Cardiac ventricle fibroblast (primary cell): ENCODE data around the genes ALDH3A1 and NATD1.

DNA sequence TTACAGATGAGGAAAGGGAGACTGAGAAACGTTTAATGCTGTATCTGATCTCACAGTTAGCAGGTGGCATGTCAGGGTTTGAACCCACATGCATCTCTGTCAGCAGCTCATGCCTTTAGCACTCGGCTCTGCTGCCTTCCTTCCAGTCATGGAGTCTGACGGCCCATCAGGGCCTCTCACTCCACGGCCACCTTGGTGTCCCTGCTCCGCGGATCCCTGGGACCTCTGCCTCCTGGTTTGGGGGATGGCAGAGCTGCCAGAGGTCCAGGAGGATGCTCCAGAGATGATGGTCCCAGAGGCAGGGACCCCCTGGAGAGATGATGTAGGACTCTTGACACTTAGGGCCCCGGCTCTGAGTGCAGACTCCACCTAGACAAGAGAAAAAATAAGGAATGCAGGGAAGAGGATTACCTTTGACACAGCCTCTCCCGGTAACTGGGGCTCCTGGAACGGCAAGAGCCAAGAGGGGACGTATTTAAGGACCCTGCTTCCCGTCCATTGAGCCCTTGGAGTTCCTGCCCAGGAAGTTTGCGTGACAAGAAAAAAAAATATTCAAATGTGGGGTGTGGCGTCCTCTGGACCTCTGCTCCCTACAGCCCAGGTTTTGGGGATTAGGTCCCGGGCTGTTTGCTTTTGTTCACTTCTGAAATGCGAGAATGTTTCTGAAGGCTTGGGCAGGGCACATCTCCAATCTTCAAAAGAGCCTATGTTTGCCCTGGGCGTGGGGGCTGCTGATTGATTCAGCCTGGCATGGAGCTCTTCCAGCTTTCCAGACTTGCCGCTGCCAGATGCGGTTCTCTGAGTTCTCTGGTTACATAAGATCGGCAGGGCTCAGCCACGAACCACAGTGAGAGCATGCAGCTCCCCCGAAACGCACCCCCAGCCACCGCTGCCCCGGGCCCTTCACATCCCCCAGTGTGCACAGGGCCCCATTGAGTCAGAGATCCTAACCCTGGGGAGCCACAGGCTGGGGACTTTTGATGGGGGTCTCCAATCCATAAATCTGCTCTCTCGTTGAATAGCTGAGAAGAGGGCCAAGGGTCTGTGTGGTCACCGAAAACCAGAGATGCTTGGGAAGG is at the start of gene ALDH3A1:
Gene ALDH3A1 (minus strand): TSS at position 451 of the 1,079 bp plus-strand sequence.
- RAMPAGE, long total RNA = no peak

GRCh38 chr17:19772036-19772564 is 24.0 kb upstream of the ALDH3A1 start:
- RAMPAGE, long total RNA = no peak

DNA sequence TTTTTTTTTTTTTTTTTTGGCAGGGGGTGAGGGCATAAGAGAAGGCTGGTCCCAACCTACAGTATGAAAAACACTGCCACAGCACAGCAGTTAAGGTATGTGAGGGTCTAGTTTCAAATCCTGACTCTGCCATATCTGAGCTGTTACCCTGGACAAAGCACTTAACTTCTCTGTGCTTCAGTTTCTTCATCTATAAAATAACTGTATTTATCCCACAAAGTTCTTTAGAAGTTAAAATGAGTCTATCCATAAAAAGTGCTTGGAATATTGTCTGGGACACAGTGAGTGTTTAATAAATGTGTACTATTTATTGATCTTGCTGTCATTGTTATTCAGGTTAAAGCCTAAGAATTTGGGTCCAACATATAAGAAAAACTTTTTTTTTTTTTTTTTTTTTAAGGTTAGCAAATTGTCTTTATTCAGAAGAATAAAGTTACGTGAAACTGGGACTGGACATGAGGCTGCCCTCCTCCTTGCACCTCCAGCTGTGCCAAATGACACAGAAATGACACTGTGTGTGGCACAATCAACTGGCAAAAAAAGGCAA is 31.3 kb downstream of the AKAP10 start:
- RAMPAGE, long total RNA = no peak

GRCh38 chr17:19978124-19978850 is 659 bp upstream of the AKAP10 start:
- RAMPAGE, long total RNA = no peak

DNA sequence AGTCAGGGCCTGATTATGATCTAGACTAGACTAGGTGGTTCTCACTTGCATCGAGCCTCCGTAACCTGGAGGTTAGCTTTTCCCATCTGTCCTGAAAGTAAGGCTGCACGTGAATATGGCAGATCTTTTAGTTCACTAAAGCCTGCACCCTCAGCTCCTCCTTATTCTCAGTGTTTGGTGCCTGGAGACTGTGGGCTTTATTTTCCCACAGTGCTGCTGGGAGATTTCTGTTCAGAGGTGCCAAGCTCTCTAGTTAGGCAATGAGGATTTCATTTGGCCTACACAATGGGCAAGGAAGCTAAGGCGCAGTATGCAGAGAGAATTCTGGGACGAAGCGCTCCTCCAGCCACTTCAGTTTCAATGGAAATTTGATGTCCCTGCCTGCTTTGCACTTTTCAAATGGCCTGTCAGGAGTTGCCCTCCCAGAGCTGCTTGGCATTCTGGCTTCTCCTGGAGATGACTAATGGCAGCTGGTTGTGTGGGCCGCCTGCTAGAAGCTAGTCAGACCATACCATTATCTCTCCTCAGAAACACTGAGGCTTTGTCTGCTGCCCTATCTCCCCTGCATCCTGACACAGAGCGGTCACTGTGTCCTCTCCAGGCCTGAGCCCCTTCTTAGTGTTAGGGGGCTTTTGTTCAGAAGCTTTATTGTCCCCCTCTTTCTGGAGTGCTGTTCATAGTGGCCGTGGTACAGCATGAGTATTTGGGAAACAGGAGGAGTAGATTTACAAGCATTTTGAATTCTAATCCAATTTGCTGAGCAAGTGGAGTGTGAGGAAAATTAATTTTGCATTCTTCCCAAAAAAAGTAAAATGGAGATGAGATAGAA is 180.1 kb downstream of the SPECC1 start:
- RAMPAGE, long total RNA = no peak

- RAMPAGE, long total RNA = no peak
Observed at GRCh38 chr17:20531106-20531389, 48.5 kb upstream of the CDRT15L2 start.

GRCh38 chr17:21004712-21005972 is 37.7 kb downstream of the USP22 start:
- RAMPAGE, long total RNA = no peak

DNA sequence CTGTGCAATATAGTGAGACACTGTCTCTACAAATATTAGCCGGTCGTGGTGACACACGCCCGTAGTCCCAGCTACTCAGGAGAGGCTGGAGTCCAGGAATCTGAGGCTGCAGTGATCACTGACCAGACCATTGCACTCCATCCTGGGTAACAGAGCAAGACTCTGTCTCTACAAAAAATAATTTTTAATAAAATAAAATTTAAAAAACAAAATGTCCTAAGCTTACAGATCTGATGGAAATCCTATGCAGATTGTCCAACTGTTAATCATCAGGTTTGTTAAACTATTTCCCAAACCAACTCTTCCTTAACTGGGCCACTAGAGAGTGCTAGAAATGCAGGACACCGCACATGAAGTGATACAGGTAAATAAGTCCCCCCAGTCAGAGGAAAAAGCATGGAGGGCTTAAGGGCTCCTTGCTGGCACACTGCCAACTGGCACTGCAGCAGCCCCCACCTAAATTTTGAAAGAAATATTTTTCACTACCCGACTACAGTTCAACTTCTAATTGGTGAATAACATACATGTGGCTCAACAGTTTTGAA is 2.7 kb downstream of the USP22 start:
- RAMPAGE, long total RNA = no peak

- RAMPAGE, long total RNA = no peak
Observed at GRCh38 chr17:21252574-21253668, at the start of gene NATD1. TSS of gene NATD1 (minus strand) at chr17:21253410.

- RAMPAGE, long total RNA = no peak
Observed at GRCh38 chr17:21273133-21273924, 11.2 kb upstream of the MAP2K3 start.

DNA sequence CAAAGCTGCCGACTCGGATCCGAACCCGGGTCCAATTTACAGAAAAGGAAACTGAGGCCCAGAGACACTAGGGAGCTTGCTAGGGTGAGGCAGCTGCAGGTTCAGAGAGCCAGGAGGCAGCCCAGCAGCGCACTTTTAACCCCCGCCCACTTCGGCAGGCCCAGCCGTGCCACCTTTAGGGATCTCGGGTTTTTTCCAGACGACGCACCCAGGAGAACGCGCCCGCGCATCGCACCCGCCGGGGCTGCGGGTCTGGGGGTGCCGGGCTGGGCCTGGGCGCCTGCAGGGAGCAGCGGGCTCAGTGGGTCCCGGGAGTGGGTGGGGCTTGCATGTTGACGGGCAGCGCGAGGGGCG is 421 bp upstream of the MAP2K3 start:
- RAMPAGE, long total RNA = no peak

GRCh38 chr17:21287747-21288883 is 3.6 kb downstream of the MAP2K3 start:
- RAMPAGE, long total RNA = no peak

- RAMPAGE, long total RNA = no peak
Observed at GRCh38 chr17:21322392-21322673, 37.8 kb downstream of the MAP2K3 start.

DNA sequence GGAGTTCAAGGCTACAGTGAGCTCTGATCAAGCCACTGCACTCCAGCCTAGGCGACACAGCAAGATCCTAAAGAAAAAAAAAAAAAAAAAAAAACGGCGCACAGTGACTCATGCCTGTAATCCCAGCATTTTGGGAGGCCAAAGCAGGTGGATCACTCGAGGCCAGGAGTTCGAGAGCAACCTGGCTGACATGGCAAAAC is 19.0 kb downstream of the KCNJ12 start:
- RAMPAGE, long total RNA = no peak

DNA sequence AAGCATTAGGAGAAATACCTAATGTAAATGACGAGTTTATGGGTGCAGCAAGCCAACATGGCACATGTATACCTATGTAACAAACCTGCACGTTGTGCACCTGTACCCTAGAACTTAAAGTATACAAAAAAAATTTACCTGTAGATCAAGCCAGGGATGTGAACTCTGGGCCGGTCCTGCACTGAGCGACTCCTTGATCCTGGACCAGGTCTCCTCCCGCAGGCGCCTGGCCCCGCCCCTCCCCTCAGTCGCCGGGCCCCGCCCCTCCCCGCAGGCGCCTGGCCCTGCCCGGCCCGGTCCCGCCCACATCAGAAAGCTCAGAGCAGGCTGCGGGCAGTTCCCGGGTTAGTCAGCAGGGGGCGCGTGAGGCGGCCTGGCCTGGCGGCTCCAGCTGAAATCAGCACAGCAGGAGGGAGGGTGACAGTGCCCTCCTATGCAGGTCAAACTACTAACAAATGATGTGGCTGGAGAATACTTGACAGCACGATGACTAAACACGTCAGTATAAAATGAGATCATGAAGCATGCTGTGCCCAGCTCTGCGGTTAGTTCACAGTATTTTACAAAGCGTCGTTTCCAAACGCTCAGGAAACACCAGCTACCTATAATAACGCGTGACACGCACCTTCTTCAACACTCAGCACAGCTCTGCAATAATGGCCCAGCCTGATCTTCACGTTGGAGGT is 80.8 kb downstream of the KCNJ12 start:
- RAMPAGE, long total RNA = no peak

- RAMPAGE, long total RNA = no peak
Observed at GRCh38 chr17:22310701-22311239, 618.4 kb downstream of the KCNJ18 start.

DNA sequence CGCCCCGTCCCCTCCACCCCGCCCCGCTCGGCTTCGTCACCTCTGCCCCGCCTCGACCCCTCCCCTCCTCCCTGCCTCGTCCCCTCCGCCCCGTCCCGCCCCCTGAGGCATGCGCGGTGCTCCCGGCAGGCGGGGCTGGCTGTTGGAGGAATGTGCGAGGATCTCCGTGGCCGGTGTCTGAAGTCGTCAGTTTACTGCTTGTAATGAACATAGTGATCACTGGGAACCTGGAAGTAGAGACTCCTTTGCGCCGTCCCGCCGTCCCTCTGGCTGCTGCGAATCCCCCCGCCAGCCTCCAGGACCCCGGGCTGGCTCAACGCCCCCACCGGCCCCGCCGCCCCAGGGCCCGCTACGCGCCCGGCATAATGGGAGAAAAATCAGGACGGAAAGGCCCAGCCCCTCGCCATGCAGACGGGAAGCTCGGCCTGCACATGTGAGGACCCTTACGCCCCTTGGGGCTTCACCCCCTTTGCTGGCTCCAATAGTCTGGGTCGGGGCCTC is 743.0 kb downstream of the KCNJ18 start:
- RAMPAGE, long total RNA = no peak

DNA sequence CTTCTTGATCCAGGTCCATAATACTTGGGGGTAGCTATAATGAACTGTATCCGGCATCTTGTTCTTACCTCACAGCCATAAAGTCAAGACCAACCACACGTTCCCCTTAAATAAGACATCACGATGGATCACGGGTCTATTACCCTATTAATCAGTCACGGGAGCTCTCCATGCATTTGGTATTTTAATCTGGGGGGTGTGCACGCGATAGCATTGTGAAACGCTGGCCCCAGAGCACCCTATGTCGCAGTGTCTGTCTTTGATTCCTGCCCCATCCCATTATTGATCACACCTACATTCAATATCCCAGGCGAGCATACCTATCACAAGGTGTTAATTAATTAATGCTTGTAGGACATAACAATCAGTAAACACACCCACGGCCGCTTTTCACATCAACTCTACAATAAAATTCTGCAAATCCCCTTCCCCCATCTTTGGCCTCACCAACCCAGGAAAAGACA is 829.0 kb downstream of the KCNJ18 start:
- RAMPAGE, long total RNA = no peak

GRCh38 chr17:27106314-27107276 is 187.3 kb upstream of the WSB1 start:
- RAMPAGE, long total RNA = no peak

DNA sequence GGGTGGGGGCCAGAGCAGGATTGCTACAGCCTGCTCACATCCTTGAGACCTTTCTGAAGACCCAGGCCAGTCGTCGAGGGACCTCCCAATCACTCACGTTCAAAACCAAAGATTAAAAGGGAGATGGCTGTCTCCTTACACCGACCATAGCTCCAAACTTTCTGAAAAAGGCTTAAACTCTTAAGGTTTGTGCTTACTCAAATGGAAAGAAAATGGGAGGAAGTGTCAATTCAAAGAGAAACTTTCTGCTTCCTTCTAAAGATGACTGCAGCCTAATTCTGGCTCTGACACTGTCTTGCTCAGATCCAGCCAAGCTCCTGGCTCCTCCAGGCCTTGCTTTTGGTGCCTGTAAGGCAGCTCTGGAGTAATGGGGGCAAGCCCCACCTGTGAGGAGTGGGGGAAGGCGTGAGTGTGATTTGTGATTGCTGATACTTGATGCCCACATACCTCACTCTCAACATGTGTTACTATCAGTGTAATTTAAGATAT is 54.9 kb upstream of the WSB1 start:
- RAMPAGE, long total RNA = no peak